ENCODE results near the genes MC4R and TNFRSF11A.

GRCh38 chr18:58408009-58408679 is 220.7 kb downstream of the ALPK2 start:
- RRBS, result no CpG with 5 or more reads among the region's 6 CpGs

- RRBS, result no CpG with 5 or more reads among the region's 1 CpG
Observed at GRCh38 chr18:58409786-58410131, 219.1 kb downstream of the ALPK2 start.

DNA sequence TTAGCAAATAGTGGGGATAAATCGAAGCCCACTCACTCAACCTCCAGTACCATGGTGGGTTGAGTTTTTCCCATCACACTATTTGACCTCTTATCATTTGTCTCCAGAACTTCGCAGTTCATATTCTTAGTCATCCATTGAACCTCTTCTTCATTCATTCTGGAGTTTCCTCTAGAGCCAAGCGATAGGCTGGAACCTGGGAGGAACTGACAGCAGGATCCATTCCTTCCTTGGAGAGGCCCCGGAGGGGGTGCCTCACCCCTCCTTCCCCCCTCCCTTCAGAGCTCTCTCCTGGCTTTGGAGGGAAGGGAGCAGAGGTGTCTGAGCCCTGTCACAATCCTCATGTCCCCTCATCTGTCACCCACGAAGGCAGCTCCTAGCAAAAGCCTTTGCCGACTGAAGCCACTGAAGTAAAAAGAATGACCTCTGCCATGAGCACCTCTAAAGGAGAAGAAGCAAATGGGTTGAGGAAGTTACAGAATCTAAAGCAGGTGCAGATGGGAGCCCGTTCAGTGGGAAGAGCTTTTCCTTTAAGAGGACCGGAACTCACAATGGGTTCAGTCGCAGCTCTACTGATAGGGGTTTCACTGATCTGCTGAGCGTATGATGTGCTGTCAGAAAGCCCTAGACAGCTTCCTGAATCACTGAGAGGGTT is 214.0 kb downstream of the ALPK2 start:
- RRBS, result no CpG with 5 or more reads among the region's 10 CpGs

GRCh38 chr18:58493921-58494286 is 135.0 kb downstream of the ALPK2 start:
- RRBS, result no CpG with 5 or more reads among the region's 9 CpGs

DNA sequence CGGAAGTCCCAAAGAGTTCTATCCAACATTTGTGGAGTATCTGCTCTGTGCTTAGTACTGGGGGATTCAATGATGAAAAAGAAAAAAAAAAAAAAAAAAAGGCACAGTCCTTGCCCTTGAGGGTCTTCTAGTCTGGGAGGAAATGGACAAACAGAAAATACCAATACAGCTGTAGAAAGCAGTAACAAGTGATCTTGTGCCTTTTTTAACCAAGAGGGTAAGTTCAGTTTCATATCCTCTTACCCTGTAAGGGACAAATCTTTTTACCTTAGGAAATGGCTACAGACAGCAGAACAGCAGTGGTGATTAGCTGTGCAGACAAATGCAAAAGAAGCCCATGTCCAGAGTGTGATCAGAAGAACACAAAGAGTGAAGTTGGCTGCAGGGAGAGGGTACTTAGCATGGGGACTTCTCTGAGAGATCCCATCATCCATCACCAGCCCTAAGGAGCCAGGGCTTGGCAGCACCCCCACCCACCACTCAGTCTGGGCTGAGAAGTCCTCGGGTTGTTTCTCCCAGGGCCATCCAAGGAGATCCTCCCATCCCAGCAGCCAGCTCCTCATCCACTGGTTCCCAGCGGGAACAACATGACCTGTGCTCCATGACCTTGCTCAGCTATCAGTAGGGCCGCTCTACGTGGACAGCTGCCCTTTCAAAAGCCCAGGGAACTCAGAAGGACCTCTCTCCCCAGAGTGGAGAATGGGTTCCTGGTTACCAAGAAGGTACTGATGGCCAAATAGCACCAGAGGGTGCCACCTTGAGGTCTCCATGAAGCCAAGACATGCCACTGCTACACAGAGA is 102.8 kb downstream of the ALPK2 start:
- RRBS, result no CpG with 5 or more reads among the region's 5 CpGs

DNA sequence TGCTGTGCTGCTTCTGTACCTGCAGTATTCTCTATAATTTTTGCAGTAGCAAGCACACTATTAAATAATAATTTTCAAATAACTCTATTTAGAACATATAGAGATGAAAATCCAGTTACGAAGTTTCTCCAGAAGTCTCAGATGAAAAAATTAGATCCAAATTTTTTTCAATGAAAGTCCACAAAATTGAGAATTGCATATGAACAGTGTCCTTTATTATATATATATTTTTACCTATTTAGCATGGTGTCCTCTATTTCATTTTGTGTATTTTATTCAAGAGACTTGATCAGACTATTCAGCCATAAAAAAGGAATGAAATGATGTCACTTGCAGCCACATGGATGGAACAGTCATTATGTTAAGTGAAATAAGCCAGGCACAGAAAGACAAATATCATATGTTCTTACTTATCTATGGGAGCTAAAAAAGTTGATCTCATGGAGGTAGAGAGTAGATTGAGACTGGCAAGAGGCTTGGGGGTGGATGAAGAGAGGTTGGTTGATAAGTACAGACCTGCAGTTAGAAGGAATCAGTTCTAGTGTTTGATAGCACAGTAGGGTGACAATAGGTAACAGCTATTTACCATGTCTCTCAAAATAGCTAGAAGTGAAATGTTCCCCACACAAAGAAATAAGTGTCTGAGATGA is 40.9 kb downstream of the MALT1 start:
- RRBS, result no CpG with 5 or more reads among the region's 1 CpG

DNA sequence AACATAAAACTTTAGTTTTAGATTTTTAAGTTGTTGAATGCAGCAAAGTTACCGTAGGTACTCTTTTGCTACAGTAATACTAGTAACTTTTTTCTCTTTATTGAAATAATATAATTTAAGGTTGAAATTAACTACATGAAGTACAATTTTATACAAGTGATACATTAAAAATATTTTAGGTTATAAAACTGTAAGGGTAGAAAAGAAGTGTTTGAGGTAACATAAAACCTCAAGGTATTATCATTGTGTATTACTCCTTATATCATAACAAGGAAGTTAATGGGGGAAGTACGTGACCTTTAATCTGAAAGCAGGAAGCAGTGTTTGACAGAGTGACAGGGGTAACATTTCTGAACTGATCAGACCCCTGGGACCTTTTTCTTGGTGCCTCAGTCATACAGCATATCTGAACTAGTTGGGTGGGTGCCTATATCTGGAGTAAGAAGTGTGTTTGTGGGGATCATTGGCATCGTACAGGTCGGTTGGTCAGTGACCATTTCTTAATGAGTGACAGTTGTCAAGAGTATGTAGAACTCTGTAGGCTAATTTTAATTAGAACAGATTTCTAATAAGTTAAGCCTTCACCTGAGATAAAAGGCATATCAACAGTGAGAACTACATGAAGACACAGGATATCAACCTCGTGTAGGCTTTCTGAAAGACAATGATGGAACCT is 43.0 kb downstream of the MALT1 start:
- RRBS, result no CpG with 5 or more reads among the region's 5 CpGs

GRCh38 chr18:59550334-59550677 is 146.9 kb downstream of the CCBE1 start:
- RRBS, result no CpG with 5 or more reads among the region's 5 CpGs

DNA sequence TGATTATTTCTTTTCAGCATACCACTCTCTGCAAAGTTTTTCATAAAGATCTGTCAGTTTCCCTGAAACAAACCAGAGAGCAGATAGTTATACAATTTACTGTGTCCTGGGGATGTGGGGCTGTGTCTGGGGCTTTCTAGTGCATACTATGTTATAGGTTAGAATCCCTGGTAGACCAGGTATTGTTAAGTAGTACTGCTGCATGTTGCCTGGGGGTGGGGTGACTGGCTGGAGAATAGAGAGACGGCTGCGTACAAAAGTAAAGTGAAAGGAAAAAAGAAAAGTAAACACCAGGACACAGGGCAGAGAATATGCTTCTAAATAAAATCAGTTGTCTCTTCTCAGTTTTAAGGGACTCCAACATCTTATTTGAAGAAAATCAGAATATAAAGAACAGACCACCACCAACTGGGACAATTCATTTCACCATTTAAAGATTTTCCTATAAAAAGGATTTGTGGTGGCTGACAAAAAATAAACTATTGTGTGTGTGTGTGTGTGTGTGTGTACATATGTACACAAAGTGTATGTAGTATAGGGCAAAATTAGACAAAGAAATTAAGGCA is 3.5 kb upstream of the CCBE1 start:
- RRBS, result no CpG with 5 or more reads among the region's 2 CpGs

- RRBS, result no CpG with 5 or more reads among the region's 5 CpGs
Observed at GRCh38 chr18:59907122-59907657, 7.4 kb downstream of the PMAIP1 start.

DNA sequence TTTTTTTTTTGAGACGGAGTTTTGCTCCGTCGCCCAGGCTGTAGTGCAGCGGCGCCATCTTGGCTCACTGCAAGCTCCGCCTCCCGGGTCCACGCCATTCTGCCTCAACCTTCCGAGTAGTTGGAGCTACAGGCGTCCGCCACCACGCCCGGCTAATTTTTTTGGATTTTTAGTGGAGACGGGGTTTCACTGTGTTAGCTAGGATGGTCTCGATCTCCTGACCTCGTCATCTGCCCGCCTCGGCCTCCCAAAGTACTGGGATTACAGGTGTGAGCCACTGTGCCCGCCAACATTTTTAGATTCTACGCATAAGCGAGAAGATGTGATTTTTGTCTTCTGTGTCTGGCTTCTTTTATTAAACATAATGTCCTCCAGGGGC is 78.5 kb downstream of the MC4R start:
- RRBS, result no CpG with 5 or more reads among the region's 21 CpGs

DNA sequence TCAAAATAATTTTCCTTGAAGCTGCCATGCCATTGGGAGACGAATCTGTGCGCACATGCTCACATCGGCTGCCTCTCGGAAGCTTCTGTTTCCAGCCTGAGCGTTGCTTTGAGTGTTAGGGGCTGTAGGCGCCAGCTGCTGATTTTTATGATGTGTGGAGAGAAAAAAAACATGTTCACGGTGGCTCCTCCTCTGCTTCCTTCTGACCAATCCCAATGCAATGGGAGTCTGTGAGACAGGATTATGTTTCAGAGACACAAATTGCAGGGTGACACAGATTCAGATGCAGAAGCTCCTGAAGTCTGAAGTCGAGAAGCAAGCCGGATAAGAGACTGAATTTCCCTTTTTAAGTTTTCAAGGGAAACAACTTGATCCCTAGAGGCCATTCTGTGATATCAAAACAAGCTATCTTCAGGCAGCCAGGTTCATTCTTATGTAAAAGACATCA is at the start of gene MC4R:
MC4R (minus strand) TSS at position 117 of the 448 bp plus-strand sequence.
- RRBS, result no CpG with 5 or more reads among the region's 9 CpGs

- RRBS, result no CpG with 5 or more reads among the region's 2 CpGs
Observed at GRCh38 chr18:61655767-61656039, 237.1 kb downstream of the RNF152 start.

- RRBS, result no CpG with 5 or more reads among the region's 5 CpGs
Observed at GRCh38 chr18:61743112-61743488, 149.7 kb downstream of the RNF152 start.

DNA sequence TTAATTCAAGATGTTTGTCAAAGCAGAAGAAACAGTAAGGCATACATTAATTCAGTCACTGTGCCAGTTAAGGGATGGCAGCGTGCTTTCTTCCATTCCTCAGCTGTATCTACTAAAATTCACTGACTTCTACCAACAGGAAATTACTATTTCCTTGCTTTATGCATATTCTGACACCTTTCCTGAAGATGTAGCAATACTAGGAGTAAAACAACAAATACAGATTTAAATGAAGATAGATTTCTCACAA is 59.9 kb downstream of the RNF152 start:
- RRBS, result no CpG with 5 or more reads among the region's 1 CpG

DNA sequence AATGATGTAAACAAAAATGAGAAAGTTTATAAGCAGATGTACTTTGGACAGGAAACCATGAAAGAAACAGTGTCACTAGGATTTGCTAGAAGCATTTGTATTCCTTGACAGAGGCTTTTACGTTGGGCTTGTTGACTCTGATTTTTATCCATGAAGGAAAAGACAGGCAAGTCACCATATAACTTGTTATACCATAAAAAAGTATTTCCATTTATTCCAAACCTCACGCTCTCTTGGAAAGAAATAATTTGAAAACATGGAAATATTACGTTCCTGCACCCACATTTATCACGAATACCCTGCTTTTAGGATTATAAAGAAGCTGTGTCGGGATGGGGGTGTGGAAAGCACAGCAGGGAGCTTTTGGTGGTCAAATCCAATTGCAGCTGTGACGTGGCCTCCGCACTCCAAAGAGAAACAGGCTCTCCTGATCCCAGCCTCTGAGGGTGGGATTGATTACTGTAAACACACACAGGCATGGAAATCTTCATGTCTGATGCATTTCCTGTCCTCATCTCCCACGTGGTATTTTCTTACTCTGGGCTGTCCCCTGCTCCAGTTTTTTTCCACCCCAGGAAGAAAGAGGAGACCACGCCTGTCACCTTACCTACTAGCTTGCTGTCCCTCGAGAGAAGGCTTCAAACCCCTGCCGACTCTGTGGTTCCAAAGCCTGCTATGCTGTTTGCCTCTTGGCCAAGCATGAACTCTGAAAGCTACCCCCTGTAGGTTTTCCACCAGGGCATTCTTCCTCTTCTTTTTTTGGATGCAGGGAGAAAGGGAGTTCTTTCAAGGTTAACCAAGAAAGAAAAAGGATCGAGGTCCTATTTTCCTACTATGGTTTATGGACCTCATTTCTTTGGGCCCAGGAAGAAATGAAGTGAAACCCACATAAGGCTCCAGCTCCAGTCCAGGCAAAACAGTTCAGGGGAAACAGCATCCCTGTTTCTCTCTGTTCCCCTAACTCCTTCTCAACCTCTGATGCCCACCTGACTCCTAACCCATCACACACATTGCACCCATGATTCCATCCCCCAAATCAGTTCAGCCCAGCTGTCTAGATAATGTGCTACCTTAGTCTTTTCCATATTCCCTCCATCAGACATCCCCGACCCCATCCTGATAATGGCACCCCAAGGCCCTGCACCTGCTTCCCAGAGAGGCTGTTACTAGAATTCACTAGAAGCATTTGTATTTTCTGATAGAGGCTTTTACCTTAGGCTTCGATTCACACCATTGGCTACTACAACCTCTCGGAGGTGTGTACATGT is 22.5 kb downstream of the RNF152 start:
- RRBS, result no CpG with 5 or more reads among the region's 15 CpGs

- RRBS, result no CpG with 5 or more reads among the region's 6 CpGs
Observed at GRCh38 chr18:61887738-61888320, 5.0 kb downstream of the RNF152 start.

- RRBS, result no CpG with 5 or more reads among the region's 4 CpGs
Observed at GRCh38 chr18:62045393-62046059, 141.3 kb downstream of the PIGN start.

GRCh38 chr18:62312843-62313692 is 12.0 kb upstream of the TNFRSF11A start:
- RRBS, result no CpG with 5 or more reads among the region's 4 CpGs

DNA sequence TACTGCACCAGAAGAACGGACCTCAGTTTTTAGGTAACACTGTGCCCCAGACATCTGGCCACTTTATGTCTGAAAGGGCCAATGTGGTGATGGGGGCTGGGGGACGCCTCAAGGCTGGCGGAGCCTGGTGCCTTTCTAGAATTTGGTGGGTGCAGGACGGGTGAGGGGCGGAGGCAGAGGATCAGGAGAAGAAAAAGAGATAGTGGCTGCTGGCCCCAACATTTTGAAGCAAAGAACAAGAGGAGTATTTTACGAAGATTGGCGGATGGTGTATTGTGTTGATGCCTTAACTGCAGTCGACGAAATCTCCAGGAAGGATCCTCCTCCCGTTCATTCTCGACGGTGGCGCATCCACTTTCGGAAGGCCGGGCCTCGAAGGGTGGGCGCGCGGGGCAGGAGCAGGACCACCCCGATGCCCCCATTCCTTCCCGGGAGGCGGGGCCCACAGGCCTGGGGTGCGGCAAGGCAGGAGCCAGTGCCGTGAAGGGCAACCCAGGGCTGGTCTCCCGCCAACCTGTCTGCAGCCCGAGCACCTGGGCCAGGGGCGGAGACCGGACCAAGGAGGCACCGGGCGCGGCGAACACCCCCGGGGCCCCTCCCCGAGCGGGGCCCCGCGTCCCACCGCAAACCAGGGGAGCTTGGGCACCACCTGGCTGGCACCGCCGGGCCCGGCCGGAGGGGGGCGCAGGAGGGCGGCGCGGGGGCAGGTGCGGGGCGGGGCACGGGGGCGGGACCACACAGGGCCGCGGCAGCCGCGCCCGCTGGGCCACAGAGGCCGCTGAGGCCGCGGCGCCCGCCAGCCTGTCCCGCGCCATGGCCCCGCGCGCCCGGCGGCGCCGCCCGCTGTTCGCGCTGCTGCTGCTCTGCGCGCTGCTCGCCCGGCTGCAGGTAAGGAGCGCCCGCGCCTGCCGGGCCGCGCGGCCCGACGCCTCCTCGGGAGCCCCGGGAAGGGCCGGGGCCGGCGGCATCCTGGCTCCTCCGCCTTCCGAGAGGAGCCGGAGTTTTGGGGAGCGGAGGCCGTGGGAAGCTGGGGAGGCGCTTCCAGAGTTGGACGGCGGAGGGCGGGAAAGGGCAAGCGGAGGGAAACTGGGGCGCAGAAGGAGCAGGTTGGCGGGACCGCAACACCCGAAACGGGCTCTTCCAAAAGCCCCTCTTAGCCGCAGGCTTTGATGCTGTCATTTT is at the start of gene TNFRSF11A:
TNFRSF11A (plus strand) TSS at position 771 of the 1,182 bp plus-strand sequence.
- RRBS, result 22% methylated on average over 28 of the region's 106 CpGs

Measured in SK-N-MC (cell line).